Temporal lobe (tissue), 2 donors: ENCODE measurements around a stretch of chr17.

DNA sequence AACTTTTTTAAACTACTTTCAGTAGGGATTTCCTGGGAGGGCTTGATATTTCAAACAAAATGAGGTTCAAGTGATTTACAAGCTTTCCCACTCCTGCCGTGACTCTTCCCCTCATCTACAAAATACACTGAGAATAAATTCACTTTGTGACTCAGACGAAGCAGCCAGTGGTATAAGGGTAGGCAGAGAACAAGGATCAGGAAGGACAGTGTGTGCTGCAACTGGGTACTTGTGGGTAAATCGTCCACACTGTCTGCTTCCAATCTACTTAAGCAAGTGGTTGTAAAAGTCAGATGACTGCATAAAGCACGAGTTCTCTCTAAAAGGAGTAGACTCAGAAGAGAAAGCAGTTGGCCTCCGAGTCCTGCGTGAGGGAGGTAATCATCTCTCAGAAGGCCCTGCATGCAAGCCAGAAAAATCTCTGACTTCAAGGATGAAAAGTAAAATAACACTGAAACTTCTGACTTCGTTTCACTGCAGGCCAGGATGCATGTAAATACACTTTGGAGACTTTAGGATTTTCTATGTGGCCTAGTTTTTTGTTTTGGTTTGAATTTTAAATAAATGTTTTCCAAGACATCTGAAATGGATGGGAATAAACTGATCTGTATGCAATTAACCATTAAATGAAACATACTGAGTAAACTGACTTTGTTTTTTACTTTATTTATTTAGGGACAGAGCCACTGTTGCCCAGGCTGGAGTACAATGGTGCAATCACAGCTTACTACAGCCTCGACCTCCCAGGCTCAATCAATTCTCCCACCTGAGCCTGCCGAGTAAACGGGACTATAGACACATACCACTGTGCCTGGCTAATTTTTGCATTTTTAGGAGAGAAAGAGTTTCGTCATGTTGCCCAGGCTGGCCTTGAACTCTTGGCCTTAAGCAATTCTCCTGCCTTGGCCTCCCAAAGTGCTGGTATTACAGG is 43.0 kb downstream of the ANKFY1 start:
- RAMPAGE, long total RNA = no peak

GRCh38 chr17:4262751-4263150 is 1.0 kb downstream of the ANKFY1 start:
- RAMPAGE, long total RNA = no peak

GRCh38 chr17:4342539-4343268 is 23.8 kb downstream of the UBE2G1 start:
- RAMPAGE, long total RNA = no peak

DNA sequence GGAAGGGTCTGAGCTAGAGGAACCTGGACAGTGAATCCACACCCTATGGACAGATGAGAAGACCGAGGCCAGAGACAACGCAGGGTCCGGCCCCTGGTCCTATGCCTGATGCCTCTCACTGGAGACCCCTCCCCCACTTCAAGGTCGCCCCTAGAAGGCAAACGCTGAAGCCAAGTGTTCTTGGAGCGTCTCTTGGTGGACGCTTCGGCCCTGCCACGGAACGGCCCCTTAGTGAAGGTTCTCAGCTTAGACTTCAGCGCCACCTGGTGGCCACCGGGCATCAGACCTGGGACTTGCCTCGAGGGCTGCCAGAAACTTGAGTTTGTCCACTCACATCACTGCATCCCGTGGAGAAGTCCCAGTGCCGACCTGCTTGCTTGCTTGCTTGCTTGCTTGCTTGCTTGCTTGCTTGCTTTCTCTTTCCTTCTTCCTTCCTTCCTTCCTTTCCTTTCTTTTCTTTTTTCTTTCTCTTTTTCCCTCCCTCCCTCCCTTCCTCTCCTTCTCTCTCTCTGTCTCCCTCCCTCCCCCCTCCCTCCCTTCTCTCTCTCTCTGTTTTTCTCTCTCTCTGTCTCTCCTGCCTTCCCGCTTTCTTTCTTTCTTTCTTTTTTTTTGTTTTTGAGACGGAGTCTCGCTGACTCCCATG is 20.5 kb upstream of the SPNS3 start:
- RAMPAGE, long total RNA = no peak

DNA sequence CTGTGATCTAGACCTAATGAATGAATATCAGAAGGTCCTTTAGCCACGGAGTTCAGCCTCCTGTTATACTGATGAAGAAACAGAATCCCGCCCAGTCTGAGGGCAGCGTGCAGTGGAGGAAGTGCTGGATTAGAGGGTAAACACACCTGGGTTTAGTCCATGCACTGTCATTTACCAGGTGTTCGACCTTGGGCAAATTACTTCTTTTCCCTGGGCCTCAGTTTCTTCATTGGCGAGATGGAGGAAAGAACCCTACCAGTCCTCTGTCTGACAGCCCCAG is 2.3 kb upstream of the SPNS2 start:
- RAMPAGE, long total RNA = no peak

DNA sequence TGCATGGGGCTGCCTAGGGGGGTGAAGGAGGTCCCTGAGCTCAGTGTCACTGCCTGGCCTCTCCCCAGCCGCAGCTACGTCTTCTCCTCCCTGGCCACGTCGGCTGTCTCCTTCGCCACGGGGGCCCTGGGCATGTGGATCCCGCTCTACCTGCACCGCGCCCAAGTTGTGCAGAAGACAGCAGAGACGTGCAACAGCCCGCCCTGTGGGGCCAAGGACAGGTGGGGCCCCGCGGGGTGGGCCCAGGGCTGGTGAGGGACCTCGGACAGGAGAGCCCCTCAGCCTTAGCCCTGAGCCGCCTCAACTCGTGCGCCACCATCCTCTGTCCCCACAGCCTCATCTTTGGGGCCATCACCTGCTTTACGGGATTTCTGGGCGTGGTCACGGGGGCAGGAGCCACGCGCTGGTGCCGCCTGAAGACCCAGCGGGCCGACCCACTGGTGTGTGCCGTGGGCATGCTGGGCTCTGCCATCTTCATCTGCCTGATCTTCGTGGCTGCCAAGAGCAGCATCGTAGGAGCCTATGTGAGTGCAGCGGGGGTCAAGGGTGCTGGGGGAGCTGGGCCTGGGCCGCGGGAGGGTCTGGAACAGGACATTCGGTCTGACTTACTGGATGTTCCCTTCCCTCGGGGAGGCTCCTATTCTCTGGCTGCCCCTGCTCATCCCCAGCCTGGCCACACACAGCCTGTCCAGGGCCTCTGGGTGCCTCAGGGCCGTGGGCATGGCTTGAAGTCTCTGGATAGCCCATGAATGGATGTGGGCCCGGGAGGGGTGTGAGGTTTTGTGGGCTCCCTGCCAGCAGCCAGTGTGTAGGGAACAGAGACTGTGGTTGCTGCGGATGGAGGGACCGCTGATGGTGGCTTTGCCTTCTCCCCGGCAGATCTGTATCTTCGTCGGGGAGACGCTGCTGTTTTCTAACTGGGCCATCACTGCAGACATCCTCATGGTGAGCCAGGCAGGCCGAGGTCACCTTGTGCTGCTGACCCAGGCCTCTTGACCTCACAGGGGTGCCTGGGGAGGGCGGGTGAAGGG is 22.0 kb downstream of the MYBBP1A start:
- RAMPAGE, long total RNA = no peak

GRCh38 chr17:4541257-4541962 is 13.8 kb downstream of the MYBBP1A start:
- RAMPAGE, long total RNA = no peak

DNA sequence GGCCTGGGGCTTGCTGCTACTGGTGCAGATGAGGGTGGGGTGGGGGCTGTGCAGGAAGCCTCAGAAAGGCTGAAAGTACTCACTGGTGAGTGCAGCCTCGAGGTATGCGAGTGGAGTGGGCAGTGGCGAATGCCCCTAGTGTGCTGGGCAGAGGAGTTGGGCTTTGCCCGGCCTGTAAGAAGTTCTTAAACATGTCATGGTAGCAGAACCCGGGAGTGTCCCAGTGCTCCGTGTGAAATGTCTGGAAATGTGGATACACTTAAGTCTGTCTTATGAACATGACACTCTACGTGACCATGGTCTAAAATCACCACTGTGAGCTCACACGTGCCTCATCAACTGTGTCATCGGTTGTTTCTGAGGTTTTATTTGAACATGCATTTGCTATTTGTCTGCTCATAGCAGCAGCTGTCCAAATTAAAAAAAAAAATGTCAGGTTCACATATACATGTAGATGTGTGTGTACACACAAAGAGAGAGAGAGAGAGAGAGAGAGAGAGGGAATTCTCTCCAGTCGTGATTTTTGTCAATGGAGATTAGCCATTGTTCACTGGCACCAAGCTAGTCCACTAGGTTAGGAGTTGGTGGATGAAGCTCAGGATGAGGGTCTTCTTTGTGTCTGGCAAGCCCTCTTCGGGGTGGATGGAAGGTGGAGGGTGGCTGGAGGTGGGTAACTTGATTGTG is 1.9 kb downstream of the SMTNL2 start:
- RAMPAGE, long total RNA = no peak

- RAMPAGE, long total RNA = no peak
Measured at GRCh38 chr17:4607866-4608223, 23.5 kb downstream of the SMTNL2 start.

DNA sequence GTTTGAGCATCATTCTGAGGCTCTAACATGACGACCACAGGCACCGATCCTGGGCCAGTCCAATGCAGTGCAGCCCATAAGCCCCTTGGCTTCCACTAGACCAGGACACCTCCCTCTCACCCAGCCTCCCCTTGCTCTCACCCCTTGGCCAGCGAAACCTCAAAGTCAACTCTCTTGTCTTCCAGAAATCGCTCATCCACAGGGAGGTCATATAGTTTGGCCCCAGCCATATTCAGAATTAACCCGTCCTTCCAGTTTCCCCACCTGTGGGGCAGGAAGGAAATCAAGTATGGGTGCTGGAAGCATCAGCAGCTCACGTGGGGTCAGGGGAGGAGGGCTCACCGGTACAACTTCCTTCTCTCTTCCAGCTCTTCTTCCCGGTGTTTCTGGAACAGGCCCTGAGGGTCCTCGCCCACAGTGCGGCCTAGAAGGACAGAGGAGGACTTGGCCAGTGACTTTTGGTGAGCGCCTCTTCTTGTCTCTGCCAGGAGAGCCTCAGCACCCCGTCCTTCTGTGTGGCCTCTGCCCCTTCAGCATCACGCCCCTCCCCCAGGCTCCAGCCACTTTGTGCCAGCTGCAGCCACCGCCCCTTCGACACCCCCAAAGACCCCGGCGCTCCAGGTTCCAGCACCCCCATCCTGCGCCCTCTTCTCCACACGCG is 2.6 kb downstream of the ALOX15 start:
- RAMPAGE, long total RNA = no peak

- RAMPAGE, long total RNA = no peak
Measured at GRCh38 chr17:4672127-4672683, 30.7 kb upstream of the ALOX15 start.

DNA sequence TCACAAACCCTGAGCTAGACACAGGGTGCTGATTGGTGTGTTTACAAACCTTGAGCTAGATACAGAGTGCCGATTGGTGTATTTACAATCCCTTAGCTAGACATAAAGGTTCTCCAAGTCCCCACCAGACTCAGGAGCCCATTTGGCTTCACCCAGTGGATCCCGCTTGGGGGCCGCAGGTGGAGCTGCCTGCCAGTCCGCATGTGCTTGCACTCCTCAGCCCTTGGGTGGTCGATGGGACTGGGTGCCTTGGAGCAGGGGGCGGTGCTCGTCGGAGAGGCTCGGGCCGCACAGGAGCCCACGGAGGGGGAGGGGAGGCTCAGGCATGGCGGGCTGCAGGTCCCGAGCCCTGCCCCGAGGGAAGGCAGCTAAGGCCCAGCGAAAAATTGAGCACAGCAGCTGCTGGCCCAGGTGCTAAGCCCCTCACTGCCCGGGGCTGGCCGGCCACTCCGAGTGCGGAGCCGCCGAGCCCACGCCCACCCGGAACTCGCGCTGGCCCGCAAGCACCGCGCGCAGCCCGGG is 1.5 kb upstream of the ARRB2 start:
- RAMPAGE, long total RNA = no peak

- RAMPAGE, long total RNA = no peak
Measured at GRCh38 chr17:4711123-4712364, 1.1 kb downstream of the ARRB2 start.

DNA sequence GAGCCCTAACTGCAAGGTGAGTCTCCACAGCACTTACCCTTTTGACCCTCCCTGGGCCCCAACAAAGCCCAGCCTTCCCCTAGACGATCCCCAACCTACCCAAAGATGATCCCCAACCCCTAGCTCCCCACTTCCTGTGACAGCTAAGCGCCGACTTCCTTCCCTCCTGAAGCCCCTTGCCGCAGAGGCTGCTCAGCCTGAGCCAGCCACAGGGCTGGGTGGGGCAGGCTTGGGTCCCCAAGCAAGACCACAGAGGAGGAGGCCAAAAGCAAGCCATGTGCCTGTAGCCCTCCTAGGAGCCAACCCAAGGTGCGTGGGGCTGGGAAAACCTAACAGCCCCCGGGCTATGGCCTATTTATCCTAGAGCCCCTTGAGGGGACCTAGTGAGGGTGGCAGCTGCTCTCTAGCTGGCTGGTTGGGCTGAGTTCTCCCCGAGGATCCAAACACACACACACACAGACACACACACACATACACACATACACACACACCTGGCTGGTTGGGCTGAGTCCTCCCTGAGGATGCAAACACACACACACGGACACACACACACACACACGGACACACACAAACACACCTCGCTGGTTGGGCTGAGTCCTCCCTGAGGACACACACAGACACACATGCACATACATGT is 4.7 kb downstream of the ARRB2 start:
- RAMPAGE, long total RNA = no peak

DNA sequence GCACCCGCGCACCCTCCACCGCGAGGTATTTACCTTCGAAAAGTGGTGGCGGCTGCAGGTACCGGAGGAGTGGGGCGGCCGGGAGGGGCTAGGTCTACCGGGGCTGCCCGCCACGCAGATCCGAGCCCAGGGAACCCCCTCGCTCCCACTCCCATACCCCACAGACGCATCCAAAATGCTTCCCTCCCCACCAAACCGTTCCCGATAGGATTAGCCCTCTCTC is 176 bp upstream of the CXCL16 start:
- RAMPAGE, long total RNA = no peak

DNA sequence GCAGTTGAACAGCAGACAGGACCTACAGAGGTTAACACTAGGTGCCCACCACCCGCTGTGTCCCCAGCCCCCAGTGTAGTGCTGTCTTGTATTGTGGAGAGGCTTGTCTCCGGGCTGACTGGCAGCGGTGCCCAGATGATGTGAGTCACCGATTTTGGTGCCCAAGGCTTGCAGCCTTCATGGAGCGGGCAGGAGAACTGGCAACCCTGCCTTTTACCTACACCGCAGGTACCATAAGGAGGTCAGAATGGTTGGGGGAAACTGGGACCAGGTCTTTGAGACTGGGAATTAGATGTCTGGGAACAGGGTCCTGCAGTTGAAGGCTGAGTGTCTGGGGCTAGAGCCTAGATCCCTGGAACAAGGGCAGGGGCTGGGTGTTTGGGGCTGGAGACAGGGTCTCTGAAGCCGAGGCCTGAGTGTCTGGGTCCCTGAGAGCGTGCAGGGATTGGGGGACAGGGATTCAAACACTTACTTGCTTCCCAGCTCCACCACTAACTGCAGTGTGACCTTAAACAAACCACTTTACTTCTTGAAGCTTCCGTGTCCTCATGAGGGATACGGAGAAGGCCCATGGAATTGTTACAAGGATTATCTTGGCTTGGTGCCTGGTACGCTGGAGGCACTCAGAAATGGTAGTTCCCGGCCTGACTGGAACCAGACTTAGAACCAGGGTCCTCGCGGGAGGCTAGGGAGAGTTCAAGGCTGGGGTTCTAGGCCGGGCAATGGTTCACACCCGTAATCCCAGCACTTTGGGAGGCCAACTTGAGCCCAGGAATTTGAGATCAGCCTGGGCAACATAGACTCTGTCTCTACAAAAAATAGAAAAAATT is 2.8 kb upstream of the CXCL16 start:
- RAMPAGE, long total RNA = no peak

GRCh38 chr17:4766638-4767139 is 5.0 kb upstream of the TM4SF5 start:
- RAMPAGE, long total RNA = no peak

GRCh38 chr17:4768037-4768759 is 3.5 kb upstream of the TM4SF5 start:
- RAMPAGE, long total RNA = no peak

DNA sequence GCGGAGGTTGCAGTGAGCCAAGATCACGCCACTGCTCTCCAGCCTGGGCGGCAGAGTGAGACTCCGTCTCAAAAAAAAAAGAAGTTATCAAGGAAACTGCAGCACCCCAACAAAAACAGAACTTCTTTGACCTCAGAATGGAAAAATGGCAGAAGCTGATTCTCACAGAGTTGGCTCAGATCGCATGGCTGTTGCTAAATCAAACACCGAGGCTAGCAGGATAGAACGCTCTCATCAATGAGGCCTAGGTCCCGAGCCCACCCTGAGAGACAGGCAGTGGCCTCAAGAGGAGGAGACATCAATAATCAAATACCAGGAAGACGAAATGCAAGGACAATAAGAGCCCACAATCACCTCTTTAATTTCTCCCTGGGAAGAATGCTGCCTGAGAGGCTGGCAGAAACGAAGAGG is 1.0 kb upstream of the TM4SF5 start:
- RAMPAGE, long total RNA = no peak

- RAMPAGE, long total RNA = no peak
Measured at GRCh38 chr17:4787344-4787543, 1.1 kb upstream of the VMO1 start.